ENCODE data around the gene TMEM41B.

GRCh38 chr11:9103458-9103740 lies 12.0 kb upstream of the SCUBE2 start:
- PRO-cap: no peak

GRCh38 chr11:9165604-9166115 lies 74.3 kb upstream of the SCUBE2 start:
- PRO-cap: no peak

- PRO-cap: no peak
These were observed 86.7 kb upstream of the SCUBE2 start for GRCh38 chr11:9178015-9178488.

DNA sequence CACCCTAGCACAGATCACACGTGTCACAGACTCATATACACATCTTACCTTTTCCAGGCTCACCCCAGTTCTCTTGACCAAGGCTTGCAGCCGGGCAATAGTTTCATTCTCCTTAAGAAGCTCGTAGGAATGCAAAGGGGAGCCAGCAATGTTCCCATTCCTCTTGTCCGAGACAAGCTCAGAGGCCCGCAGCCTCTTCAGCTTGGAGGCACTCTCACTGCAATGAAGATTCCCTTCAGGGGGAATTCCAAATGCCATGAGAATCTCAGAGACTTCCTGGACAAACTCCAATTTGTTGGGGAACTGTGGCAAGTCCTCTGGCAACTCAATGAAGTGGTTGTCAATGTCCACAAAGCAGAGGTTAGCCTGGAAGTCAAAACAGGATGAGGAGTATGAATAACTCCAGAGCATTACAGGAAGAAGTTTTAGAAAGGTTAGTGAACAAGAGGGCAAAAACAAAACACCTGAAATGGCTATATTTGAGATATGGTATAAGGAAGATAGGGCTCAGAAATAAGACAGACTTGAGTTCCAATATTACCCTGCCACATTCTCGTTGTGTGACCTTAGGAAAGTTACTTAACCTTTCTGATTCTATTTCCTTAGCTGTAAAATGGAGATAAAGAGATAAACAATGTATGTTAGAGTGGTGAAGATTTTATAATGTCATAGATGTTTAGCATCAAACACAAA lies 84.3 kb downstream of the DENND5A start:
- PRO-cap: no peak

DNA sequence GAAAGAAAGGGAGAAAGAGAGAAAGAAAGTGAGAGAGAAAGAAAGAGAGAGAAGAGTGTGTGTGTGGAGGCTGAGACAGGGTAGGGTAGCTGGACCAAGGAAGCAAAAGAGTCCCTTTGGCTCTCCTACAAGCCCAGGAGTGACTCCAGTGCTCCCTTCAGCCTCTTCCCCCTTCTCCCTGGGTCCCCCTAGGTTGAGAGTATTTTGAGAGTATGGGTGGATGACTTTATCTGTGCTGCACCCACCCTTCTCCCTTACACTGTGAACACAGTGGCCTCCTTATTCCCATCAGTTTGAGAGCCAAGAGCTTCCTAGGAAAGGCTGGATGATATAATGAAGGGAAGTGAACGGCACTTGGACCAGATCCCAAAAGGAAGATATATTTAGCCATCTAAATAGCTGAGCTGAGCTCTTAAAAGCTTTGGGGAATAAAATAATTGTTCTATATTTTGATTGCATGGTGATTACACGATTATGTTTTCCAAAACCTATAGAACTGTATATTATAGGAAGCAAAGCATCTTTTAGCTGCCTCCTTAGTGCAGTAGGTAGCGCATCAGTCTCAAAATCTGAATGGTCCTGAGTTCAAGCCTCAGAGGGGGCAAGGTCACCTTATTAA lies 9.7 kb upstream of the DENND5A start:
- PRO-cap: no peak

DNA sequence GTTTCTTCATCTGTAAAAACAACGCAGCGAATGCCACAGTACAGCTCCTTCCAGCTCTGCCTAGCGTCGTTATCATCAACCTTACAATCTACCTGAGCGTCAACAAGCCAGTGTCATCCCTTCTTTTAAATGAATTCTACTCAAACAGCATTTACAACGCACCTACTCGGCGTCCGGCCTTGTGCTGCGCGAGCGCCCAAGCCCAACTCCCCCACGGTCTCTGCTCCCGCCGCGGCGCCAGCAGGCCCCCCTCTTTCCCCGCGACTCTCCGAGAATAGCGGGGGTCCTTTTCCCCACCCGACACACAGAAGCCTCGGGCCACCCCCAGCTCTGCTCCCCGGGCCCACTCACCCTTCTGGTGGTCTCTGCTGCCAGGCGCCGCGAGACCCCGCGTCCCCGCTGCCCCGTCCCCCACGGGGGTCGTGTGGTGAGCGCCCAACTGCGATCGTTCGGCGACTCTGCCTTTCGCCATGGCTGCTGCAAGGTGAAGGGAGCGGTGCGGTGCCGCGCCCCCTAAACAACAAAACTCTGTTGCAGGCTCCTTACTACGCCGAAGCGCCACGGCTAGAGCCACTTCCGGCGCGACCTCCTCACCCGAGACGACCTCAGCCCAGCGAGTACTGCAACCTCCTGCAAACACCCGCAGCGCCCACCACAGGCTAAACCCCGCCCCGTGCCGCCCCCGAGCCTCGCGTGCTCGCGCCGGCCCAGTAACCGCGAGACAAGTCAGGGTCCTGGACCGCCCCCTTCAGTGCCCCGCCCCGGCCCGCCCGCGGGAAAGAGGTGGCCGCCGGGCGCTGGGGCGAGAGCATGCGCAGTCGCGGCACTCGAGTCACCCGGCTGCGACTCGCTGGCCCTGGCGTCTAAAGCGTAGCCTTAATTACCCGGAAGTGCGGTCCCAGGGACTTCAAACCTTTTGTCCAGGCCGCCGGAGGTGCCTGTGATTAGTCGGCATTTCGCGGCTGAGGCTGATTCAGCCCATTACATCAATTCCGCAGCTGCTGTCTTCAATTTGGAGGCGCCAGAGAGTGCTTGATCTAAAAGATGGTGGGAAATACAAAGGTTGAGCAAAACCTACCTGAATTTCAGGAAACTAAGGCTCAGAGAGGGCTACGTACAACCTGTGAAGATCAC lies at the start of gene TMEM41B:
Gene TMEM41B (minus strand): TSS at position 624 of the 1,134 bp plus-strand sequence.
- PRO-cap: bidirectional peak, plus-strand start at position 989 of the sequence, minus-strand start at position 624 of the sequence

DNA sequence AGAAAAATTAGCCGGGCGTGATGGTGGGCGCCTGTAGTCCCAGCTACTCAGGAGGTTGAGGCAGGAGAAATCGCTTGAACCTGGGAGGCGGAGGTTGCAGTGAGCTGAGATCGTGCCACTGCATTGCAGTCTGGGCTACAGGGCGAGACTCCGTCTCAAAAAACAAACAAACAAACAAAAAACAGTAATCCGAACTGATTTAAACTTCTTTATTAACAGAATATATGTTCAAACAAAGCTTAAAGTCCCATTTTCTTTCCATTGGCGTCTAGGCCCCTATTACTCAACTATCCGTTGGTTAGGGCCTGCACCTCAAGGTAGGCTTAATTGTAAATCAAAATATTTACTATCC lies 1.5 kb upstream of the ZNF143 start:
- PRO-cap: unidirectional peak, plus-strand start at position 63 of the sequence

DNA sequence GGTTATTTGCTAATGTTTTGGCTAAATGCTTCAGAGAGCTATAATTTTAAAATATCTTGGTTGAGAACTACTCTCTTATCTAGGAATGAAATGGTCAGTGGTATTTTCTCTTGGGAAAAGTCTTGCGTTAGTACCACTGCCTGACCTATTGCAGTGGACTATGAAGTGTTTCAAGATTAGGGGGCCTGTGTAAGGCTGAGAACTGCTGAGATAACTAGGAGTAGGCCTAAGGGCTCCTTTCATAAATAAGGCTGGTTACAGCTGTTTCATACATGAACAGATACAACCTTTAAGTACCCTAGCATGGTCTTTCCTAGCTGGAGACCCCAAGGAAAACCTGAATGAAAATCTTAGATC lies 6.8 kb upstream of the WEE1 start:
- PRO-cap: no peak

GRCh38 chr11:9574140-9574756 lies 778 bp downstream of the WEE1 start:
- PRO-cap: bidirectional peak, plus-strand start at chr11:9574728, minus-strand start at chr11:9574690

DNA sequence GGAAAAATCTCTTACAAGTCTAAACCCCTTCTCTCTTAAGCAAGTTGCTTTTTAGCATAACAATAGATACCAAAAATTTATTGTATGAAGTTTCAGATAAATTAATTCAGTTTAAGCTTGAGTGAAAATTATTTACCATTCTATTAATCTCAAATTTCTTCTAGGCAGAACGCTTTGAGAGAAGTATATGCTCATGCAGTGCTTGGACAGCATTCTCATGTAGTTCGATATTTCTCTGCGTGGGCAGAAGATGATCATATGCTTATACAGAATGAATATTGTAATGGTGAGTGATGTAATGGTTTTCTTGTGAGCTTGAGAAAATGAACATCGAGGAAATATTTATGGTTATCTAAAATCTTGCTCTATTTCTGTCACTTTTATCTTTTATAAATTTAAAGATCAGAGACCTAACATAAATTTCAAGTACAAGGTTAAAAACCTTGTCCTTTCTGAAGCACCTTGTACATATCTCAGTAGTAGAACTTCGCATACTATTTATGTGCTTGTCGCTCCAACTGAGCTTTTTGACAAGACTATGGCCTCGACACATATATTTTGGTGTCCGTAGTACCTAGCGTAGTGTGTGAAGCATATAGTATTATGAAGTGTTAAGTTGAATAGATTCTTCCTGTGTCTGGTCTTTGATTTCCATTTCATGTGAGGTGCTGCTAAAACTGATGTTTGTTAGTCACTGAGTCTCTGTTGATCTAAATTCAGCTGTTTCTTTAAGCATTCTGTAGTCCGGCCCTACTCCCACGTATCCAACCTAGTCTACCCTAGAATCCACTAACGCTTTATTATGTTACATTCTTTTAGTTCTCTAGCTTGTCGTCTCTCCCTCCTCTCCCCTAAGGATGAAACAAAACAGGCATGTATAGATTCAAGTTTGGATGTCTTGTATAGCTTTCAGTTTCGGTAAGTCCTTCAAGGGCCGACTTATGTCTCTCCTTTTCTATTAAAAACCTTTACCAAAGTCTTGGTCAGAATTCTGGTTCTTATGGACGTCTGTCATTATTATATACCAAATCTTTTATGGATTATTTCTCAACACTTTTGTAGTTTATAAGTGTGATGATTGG lies 3.8 kb downstream of the WEE1 start:
- PRO-cap: no peak

- PRO-cap: no peak
These were observed 13.0 kb downstream of the WEE1 start for GRCh38 chr11:9586365-9587008.

DNA sequence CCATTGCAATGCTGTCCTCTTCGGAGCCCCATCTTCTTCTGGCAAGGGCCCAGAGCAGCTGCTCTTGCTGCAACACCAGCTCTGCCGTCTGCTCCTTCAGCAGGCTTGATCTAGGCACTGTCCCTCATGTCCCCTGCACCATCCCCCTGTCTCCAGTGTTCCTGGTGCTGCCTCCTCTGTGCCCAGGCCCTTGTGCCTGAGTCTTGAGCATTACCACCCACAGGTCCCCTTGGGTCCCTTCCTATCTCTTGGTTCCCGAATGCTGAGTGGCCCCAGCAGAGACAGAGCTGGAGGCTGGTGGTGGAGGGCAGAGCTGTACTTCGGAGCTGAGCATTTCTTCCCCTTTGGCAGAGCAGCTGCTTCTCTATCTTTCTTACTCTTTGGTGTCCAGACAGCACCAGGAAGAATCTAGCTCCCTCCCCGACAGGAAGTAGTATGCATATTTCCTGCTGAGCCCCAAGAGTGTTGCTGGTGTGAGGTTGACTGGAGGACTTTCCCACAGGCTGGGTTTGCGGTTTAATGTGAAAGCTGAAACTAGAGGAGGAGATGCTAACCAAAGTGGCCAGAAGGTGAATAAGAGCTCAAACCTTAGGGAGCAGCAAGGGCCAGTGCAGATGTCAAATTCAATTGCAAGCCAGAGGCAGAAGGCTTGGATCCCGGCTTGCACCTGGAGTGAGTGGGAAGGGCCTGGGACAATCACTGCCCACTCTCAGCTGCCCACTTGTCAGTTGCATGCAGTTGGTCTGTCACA lies 27.8 kb downstream of the WEE1 start:
- PRO-cap: no peak

DNA sequence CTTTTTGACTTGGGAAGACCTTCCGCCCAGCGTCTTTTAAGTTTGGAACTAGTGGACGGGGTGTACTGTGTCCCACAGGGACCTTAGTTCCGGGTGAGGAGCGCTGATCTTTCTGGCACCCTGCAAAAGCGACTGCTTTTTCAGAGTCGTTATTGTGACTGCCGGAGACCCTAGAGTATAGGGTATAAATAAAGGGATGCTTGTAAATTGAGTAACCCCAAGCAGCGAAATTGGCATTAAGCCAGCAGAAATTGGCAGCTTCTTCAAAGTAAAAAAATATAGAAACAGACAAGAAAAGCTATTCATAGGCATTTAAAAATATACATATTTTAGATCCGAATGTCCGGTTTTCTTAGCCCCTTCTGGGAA lies 945 bp downstream of the SWAP70 start:
- PRO-cap: unidirectional peak, minus-strand start at position 160 of the sequence

GRCh38 chr11:9688409-9689642 lies 24.9 kb downstream of the SWAP70 start:
- PRO-cap: no peak

DNA sequence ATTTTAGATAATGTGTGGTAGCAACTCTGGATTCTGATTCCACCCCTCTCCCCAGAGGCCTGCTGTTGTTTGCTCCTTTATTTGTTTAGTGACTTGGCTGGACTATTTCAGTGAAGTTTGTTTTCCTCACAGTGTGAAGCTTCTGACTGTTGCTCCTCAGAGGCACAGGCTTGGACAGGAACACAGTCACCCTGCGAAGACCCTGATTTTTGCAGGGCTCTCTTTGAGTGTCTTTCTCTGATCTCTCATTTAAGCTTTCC lies 72.5 kb downstream of the SWAP70 start:
- PRO-cap: no peak

DNA sequence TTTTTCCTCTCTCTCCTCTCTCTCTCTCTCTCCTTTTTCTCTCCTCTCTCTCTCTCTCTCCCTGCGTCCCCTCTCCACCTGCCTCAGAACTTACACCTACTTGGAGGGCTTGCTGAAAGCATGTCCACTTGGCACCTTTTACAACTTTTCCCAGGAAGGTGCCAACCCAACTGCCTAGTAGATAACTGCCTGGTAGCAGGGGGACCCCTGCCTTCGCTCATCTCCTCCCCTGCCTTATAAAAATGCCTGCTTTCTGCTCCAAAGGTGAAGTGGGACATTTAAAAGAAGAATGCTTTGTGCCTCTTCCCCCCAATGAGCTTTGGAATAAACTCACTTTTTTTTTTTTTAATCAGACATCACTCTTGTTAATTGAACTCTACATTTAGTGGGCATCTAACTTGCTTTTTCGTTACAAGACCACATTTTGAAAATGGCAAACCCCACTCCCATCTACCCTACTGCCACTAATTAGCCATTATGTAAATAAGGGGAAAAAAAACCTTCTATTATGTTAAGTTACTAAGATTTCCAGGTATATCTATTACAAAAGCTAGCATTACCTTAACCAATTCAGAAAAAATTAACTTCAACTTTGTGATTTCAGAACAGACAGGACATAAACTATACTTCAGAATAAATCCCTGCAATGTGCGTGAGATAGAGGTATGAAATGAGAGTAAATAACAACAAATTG lies 106.6 kb downstream of the SBF2 start:
- PRO-cap: no peak

DNA sequence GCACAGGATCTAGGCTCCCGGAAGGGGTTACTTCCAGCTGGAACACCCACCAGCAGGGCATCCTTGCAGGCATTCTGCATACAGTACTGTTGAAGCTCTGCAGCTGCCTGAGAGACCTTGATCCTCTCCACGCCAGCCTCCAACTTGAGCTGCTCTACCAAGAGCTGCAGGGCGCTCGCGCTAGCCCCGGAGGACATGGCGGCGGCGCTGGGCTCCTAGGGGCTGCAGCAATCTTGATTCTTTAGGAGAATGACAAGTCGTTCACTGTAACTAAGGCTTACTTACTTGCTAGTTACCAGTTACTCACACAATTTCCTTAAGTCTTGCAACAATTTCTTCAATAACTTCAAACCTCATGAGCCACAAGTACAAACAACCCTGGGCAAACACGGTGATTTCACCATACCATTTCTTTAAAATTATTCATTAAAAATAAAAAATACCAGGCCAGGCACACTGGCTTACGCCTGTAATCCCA lies 21.9 kb downstream of the SBF2 start:
- PRO-cap: no peak

- PRO-cap: no peak
These were observed 12.6 kb downstream of the SBF2 start for GRCh38 chr11:10281380-10281937.

GRCh38 chr11:10302312-10303104 lies 2.4 kb upstream of the ADM start:
- PRO-cap: no peak

GRCh38 chr11:10317268-10317947 lies 12.5 kb downstream of the ADM start:
- PRO-cap: no peak